Amniotic epithelial cell (primary cell): ENCODE data around the genes SAE1 and DHX34.

DNA sequence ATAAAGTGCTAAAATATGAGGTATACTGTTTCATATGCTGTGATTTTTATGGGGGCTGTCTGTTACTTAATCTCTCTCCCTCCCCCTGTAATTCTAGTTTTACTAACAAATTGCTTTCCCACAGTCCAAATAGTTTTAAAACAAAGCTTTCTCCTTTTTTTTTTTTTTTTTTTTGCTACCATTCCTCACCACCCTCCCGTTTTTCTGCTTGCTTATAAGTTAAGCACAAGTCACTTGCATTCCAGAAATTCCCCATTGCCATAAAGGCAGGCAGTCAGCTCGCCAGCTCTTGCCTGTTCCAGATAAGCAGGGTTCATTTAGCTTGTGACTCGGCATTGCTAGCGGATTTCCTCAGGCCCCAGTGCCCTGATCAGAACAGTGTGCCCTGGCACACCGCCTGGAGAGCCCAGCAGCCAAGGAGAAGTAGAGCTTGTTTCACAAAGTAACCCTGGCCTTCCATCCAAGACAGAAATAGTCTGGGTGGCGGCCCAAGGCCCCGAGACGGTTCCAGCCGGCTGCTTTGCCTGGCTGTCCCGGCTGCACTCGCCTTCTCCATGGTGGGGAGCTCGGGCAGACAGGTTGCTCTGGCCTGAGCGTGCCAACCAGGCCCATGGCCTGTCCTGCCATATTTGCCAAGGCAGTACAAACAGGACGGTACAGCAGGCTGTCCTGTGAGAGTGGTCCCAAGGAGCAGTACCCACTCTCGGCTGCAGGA is 43.4 kb upstream of the NPAS1 start:
- RRBS: no CpG with 5 or more reads among the region's 15 CpGs

- RRBS: 4% methylated on average over 6 of the region's 21 CpGs
These were observed 28.4 kb upstream of the NPAS1 start for GRCh38 chr19:46990956-46991866.

DNA sequence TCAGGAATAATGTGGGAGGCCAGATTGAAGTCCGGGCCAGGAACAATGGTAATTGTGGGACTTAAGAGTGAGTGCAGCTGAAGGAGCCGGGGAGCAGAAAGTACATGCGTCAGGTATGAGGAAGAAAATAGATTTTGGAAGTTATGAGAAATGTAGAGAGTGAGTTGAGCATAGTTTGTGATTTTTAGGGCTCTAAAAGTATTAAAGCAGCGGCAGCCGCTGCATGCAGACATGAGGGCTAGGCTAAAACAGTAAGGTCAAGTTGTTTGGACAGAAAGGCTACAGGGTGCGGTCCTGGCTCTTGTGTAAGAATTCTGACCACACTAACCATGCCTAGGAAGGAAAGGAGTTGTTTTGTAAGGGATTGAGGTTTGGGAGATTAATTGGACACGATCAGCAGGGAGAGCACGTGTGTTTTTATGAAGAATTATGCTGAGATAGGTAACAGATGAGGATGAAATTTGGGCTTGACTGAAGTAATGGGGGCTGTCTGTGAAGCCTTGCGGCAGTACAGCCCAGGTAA is 3.3 kb upstream of the TMEM160 start:
- RRBS: no CpG with 5 or more reads among the region's 9 CpGs

DNA sequence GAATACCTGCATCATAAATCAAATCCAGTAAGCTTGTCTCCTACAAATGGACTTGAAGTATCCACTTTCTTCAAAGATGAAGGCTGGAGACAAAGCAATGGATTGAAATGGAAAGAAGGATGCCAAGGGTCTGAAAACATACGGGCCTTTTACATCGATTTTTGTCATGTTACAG is 3.4 kb downstream of the ZC3H4 start:
- RRBS: no CpG with 5 or more reads among the region's 2 CpGs

GRCh38 chr19:47130459-47131400 is at the start of gene SAE1:
TSS of gene SAE1 (plus strand) at chr19:47130835.
- RRBS: 2% methylated on average over 18 of the region's 67 CpGs

- RRBS: no CpG with 5 or more reads among the region's 9 CpGs
These were observed 41.7 kb downstream of the SAE1 start for GRCh38 chr19:47172202-47172778.

DNA sequence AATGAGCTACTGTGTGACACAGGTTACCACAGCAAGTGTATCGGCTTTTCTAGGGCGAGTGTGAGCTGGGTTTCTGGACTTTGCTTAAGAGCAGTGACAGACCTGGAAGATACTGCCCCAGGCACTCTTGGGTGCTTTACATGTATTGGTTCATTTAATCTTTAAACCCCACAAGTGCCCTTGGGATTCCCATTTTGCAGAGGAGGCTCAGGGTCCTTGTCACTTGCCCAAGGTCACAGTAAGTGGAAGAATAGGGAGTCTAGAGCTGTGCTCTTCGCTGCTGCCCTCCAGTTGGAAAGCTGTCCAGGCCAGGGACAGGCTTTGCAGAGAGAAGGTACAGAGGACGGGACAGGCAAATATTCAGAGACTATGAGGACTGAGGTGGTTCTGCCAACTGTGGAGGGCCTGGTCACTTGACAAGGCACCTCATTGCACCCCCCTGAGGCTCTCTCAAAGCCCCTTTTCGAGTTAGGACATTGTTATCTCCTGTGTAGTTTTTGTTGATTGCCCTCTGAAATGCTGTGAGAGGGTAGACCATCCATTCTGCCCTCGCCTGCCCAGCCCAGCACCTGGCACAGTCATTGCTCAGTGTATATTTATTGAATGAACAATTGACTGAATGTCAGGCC is 42.4 kb downstream of the BBC3 start:
- RRBS: no CpG with 5 or more reads among the region's 6 CpGs

DNA sequence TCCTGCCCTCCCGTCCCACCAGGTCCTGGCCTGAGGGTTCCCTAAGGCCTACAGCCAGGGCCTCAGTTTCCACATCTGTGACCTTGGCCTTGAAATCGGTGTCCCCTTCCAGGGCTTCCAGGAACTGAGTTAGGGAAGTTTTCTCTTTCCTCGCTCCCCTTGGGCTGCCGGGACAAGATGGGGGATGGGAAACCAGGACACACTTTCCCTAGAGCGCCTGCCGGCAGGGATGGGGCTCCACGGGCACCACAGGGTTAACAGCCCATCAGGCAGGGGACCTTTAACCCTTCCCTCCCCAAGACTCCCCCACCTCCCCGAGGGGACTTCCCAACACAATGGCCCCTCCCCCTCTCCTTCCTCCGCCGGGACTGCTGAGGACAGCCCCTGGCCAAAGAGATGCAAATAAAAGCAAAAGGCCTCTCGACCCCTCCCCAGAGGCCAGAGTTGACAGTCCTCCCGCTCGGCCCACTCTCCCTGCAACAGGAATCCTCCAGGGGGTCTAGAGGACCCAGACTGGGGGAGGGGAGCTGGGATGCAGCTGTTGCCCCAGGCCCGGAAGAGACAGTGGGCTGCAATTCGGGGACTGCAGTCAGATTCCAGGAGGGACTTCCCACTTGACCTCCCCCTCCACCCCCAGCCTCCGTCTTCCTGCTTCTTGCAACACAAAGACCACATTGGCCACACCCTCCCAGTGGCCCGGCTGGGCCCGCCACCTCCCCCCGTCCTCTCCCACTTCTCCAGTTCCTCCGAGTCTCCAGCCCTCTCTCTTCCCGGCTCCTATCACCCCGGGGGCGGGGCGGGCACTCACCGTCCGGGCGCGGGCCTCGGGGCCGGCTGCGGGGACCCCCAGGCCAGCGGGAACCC is 3.4 kb downstream of the BBC3 start:
- RRBS: 3% methylated on average over 6 of the region's 32 CpGs

DNA sequence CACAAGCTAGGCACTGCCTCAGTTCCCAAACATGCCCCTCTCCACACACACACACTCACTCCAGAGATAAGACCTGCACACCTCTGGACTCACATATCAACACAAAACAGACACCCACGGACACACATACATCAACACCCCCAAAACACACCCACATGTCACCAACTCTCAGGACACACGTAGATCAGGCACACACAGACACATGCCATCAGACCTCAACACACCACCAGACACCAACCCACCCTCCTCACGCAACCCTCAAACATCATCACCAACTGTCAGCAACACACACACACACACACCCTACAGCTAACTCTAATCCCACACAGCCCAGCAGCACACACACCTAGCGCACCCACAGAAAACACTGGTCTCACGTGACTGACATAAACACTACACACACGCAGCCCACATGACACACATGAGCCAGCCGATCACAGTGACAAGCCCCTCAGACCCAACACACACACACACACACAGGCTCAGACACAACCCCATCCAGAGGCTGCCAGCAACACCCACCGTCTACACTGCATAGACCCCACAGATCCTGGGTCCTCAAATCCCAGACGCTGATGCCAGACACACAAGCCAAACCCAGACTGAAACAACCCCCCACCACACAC is 1.7 kb downstream of the BBC3 start:
- RRBS: no CpG with 5 or more reads among the region's 9 CpGs

GRCh38 chr19:47229814-47230943 is 820 bp downstream of the BBC3 start:
- RRBS: 1% methylated on average over 7 of the region's 92 CpGs

DNA sequence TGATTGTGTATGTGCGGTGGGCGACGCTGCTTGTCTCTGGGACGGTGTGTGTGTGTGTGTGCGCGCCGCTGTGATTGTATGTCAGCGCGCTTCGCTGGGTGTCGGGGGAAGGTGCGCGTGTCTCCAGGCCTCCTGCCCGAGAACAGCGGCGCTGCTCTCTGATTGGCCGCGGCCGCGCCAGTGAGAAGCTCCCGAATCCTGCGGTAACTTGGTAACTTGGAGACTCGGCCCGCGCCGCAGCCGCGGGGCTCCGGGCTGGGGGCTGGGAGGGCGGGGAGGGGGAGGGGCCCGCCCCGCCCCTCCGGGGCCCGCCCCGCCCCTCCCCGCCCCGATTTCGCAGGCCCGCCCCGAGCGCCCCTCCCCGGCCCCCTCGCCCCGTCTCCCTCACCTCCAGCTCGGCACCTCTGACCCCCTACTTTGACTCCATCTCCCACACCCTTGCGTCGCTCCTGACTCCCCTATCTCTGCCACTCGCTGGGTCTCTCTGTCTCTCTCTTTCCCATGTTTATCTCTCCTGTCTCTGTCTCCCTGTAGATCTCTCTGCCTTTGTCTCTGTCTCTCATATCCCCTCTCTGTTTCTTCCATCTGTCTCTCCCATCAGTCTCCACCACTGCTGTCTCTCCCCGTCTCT is 12.1 kb upstream of the BBC3 start:
- RRBS: 6% methylated on average over 14 of the region's 49 CpGs

GRCh38 chr19:47264356-47265105 is 8.2 kb downstream of the CCDC9 start:
- RRBS: 96% methylated on average over 5 of the region's 42 CpGs

DNA sequence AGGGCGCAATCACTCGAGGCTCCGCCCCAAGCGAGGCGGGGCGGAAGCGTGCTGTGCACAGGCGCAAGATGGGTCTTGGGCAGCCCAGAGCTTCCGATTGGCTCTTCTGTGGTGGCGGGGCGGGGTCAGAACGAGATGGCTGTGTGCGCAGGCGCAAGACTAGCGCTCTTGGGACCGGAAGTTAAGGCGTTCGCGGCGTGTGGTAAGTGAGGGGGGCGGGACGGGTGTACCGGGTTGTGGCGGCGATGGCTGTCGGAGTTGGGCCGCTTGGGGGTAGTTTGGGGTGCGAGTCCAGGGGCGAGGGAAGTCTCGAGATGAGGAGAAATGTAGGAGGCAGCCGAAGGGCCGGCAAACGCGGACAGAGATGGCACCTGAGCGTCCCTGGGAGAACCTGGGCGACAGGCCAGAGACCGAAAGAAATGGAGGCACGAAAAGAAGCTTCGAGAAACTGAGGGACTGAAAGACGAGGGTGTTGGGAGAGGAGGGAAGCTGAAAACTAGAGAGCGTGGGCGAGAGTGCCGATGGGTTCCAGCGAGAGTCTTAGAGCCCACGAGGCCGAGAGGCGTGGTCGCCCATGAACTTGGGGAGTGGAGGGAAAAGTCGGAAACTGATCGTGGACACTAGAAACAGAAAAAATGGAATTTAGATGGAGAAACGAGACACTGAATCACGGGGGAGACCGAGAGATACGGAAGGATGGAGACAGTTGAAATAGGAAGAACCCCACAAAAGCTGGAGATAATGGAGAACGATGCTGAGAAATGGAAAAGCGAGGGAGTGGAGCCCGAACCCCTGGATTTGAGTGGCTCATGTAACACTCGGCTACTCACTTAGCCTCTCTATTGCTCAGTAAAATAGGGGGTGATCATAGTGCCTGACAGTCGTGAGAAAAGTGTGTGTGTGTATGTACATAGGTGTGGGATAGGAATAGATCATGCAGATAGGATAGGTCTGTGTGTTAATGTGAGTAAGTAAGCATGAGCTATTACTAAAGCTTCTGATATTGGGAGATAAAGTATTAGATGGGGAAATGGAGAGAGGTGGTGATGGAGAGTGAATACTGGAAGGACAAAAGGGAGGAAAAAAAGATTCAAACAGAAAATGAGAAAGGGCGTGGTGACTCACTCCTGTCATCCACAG is at the start of gene DHX34:
Gene DHX34, plus strand, starts transcription at position 165 of the 1,140 bp plus-strand sequence.
- RRBS: 3% methylated on average over 8 of the region's 60 CpGs

- RRBS: no CpG with 5 or more reads among the region's 12 CpGs
These were observed 15.8 kb upstream of the MEIS3 start for GRCh38 chr19:47435107-47435474.

- RRBS: no CpG with 5 or more reads among the region's 23 CpGs
These were observed 3.9 kb downstream of the KPTN start for GRCh38 chr19:47480114-47480495.

DNA sequence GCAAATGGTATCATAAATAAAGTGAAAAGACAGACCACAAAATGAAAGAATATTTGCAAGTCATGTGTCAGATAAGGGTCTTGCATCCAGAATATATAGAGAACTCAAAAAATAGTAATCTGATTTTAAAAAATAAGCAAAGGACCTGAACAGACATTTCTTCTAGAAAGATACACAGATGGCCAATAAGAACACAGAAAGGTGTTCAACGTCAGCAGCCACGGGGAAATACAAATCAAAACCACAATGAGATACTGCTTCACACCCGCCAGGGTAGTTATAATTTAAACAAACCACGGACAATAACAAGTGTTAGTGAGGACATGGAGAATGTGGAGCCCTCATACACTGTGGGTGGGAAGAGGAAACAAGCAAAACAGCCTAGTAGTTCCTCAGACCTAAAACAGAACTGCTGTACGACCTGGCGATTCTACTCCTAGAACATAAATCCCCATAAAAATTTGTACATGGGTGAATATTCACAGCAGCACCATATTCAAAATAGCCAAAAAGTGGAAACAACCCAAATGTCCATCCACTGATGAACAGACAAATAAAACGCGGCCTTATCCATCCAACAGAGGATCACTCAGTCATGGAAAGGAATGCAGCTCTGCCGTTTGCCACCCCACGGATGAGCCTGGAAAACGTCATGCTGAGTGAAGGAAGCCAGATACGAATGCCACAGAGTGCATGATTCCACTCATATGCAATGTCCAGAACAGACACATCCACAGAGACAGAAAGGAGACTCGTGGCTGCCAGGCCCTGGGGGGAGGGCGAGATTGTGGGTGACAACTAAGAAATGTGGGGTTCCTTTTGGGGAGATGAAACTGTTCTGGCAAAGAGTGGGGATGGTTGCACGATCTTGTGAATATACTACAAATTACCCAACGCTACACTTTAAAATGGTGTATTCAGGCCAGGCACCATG is 26.9 kb upstream of the NAPA start:
- RRBS: no CpG with 5 or more reads among the region's 16 CpGs

DNA sequence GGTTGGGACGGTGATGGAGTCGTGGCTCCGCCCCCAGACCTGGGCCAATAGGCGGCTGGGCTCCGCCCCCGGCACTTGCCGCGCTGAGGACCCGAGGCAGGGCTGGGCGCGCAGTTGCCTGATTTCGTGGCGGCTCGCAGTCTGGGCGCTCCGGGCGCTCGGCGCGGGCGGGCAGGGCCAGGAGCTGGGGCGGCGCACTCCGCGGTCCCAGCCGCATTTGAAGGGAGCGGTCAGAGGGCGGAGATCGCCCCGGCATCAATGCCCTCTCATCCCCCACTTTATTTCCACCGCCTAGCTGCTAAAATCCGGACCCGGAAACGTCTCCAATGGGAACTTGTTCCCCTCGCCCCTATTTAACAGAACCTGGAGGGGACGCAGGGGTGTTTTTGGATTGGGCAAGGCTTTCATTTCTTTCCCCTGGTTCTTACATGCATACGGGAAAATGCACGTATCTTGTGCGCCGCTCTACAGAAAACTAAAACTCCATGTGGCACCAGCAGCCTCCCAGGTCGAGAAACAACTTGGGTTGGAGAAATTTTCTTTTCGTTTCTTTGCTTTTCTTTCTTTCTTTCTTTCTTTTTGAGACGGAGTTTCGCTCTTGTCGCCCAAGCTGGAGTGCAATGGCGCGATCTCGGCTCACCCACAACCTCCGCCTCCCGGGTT is 8.3 kb upstream of the BICRA start:
- RRBS: 2% methylated on average over 17 of the region's 50 CpGs

GRCh38 chr19:47623320-47623904 is 14.5 kb downstream of the BICRA start:
- RRBS: no CpG with 5 or more reads among the region's 6 CpGs

DNA sequence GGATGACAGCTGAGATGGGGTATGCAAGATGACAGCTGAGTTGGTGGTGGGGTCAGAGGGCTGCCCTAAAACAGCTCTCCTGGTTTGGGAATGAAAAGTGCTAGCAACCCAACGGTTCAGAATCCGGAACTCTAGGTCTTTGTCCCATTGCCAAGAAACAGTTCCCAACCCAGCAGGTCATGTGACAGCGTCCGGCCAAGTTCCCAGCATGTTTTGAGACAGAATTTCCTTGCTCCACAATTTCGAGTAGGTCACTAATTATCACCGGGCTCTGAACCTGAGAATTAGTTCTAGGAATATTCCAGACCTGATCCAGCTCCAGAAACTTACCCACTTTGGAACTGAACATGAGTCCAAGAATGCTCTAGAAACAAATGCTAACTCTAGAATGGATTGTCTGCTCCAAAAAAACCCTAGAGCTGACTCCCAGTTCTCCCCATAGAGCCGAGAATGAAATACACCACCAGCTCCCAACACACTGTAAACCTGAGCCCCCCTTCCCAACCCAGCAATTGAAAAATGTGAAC is 3.5 kb downstream of the SELENOW start:
- RRBS: 81% methylated on average over 3 of the region's 7 CpGs

DNA sequence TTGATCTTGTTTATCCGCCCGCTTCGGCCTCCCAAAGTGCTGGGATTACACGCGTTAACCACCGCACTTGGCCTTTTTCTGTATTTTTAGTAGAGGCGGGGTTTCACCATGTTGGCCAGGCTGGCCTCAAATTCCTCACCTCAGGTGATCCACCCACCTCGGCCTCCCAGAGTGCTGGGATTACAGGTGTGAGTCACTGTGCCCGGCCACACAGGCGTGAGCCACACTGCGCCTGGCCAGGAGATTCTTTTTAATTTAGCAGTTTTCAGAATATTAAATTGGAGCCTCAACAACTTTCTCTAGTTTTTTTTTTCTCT is 11.3 kb downstream of the SELENOW start:
- RRBS: no CpG with 5 or more reads among the region's 11 CpGs